ENCODE measurements around a stretch of chr2.

GRCh38 chr2:10810037-10810551 lies 2.5 kb downstream of the PDIA6 start:
- CAGE, long polyA plus RNA, result no peak
- RRBS, result no CpG with 5 or more reads among the region's 6 CpGs

GRCh38 chr2:10880565-10880999 lies 31.2 kb upstream of the KCNF1 start:
- CAGE, long polyA plus RNA, result no peak
- RRBS, result no CpG with 5 or more reads among the region's 14 CpGs

- CAGE, long polyA plus RNA, result no peak
- RRBS, result no CpG with 5 or more reads among the region's 2 CpGs
These were observed 27.0 kb upstream of the KCNF1 start for GRCh38 chr2:10884823-10885077.

DNA sequence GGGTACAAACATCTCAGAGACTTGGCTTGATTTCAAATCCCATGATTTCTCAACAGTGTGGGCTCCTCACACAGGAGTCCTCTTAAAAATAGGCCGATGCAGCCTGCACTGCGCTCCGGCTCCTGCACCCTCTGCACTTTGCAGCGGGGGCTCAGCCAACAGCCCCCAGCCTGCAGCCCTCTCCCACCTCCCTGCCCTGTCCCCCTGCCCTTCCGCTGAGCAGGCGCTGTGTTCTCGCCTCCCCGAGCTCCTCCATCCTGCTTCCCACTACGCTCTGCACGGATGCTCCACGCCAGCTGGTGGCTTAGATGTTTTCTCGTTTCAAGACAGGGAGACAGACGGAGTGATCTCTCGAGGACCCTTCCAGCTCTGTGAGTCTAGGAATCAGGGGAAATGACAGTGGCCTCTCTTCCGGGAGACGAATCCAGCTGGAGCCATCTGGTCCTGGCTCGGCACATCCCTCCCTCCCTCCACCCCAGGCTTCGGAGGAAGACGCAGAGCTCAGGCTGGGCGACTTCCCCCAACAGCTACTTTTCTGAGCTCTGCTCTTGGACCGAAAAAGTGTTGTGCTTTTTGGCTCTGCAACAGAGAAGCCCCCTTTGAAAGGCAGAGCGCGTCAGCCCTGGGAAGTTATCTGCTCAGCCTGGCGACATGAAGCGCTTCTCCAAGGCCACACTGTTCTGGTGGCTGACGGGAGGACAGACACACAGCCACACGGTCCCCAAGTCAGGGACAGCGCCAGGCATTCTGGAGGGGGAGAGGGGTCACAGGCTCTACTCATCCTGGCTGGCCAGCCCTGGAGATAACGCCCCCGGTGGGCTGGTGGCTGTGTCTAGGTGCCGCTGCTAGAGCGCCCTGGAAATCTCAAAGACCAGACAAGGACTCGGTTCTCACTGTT lies 71.6 kb downstream of the KCNF1 start:
- CAGE, long polyA plus RNA, result no peak
- RRBS, result no CpG with 5 or more reads among the region's 33 CpGs

DNA sequence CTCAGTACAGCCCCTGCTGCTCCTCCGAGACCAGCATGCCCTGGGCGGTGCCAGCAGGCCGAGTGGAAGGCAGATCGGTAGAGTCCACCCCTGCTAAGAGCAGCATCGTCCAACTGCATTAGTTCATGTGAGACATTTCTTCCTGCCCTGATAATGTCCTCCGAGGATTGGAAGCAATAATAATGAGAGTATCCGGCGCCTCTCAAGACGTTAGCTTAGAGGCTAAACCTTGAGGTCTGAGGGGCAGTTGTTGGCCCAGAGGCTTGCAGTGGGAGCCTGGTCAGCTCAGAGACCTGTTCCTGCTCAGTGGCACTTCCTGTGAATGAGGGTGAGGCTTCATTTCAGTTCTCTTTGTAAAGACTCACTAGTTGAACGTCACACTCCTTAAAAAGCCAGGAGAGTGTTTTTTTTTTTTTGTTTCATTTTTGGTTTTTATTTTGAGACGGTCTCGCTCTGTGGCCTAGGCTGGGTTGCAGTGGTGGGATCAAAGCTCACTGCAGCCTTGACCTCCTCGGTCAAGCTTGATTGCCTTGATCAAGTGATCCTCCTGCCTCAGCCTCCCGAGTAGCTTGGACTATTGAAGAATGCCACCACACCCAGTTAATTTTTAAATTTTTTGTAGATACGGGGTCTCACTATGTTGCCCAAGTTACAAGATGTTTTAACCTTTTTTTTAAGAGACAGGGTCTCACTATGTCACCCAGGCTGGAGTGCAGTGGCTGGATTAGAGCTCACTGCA lies 5.8 kb downstream of the SLC66A3 start:
- CAGE, long polyA plus RNA, result no peak
- RRBS, result no CpG with 5 or more reads among the region's 15 CpGs

- CAGE, long polyA plus RNA, result start-site peak on the minus strand at chr2:11214880-11215161, 86 and 37 reads in 2 replicates; start-site peak on the minus strand at chr2:11215593-11215636, 35 and 19 reads in 2 replicates
- RRBS, result no CpG with 5 or more reads among the region's 10 CpGs
These were observed 59.8 kb downstream of the SLC66A3 start for GRCh38 chr2:11214627-11215883.

DNA sequence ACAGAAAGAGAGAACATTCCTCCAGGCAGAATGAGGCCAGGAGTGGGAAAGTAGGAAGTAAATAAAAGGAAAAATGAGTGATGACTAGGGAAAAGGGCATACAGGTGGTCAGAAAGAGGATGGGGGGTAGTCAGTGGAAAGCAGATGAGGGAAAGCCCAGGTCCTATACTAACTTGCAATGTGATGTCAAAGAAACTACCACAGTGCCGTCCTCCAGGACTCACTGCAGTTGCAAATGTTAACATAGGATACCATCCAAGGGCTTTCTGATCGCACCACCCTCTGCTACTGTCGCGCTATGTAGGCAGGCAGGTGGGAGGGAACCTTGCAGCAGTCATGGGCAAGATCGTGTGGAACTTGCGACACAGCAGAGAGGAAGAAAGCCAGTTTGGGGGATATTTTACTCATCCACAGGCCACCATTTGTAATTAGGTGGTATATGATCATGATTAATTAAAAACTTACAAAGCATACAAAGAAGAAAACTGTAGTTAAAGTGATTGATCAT lies 8.3 kb upstream of the ROCK2 start:
- CAGE, long polyA plus RNA, result no peak
- RRBS, result no CpG with 5 or more reads among the region's 6 CpGs

DNA sequence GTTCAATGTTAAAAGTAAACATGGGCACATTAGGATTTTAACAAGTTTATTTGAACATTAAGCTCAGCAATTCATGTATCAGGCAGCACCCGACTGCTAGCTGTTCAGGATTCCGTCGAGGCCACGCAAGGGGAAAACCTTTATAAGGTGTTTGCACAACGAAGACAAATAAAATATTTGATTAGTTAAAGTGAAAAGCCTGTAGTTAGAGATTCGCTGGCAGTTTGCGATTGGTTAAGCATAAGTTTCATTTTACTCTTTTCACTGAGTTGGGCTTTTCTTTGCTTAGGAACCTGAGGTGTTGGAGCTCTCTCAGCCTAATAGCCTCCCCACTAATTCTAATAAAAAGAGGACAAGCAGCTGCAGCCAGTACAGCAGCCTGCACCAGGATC lies 43.6 kb upstream of the ROCK2 start:
- CAGE, long polyA plus RNA, result no peak
- RRBS, result no CpG with 5 or more reads among the region's 7 CpGs

DNA sequence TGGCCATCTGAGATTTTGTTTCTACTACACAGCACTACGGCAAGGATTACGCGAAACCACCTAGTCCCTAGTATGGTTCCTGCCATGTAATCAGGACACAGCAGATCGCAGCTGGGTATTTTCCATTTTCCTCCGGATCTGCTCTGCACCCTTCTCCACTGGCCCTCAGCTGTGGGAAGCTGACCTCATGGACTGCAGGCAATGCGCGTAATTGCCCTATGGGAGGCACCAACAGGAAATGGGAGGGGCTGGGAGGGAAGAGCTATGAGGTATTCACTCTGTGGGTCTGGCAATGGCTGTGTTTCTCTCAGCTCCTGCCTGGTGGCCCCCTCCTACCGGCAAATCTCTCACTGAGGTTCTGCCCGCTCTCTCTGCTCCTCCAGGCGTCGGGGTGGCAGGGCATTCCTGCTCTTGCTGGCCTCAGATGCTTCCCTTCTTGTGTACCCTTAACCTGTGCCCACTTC lies 59.3 kb upstream of the ROCK2 start:
- CAGE, long polyA plus RNA, result no peak
- RRBS, result no CpG with 5 or more reads among the region's 11 CpGs

DNA sequence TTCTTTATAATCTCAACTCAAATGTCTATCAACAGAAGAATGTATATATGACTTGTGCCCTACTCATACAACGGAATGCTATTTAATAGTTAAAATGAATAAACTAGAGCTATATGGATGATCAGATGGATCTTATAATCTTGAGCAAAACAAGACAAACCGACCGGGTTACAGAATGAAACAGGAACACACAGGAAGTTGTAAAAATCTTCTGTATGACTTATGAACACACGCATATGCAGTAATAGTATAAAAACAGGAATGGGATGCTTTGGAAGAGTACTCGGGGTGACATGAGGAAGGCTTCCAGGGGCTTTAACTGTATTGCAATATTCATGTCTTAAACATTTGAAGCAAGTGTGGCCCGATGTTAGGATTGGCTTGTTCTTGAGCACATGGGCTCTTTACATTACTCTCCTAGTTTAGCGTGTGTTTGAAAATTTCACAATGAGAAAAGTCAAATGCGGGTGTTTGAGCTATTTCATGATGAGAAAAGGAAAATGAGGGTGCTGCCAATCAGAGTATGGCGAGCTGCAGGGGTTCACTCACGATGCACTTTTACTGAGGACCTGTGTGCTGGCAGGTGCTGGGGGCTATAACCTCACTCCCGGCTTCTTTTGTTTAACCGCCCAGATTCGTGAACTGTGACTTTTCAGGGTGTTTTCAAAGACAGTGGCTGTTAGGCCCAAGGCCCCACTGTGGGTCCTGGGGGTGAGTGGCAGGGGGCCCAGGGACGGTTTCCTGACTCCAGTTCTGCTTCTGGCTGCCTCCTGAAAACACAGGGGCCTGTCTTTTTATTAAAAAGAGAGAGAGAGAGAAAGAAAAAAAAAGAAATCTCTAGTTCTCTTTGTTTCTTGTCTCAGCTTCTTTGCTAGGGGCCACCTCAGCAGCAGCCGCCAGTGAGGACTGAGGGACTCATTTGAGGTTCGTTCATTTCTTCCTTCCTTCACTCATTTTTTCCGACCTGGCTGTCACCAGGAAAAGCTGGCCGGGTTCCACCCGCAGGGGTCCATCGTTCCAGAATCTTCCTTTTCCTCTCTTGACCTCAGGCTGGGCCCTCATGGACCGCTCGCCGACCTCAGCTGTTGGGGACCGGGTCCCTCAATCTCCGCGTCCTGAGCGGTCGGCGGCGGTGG lies 15.2 kb upstream of the E2F6 start:
- CAGE, long polyA plus RNA, result no peak
- RRBS, result 84% methylated on average over 13 of the region's 30 CpGs

- CAGE, long polyA plus RNA, result no peak
- RRBS, result no CpG with 5 or more reads among the region's 7 CpGs
These were observed 6.6 kb downstream of the GREB1 start for GRCh38 chr2:11540339-11540885.

GRCh38 chr2:11697892-11698667 lies 28.1 kb upstream of the NTSR2 start:
- CAGE, long polyA plus RNA, result no peak
- RRBS, result 16% methylated on average over 5 of the region's 25 CpGs

DNA sequence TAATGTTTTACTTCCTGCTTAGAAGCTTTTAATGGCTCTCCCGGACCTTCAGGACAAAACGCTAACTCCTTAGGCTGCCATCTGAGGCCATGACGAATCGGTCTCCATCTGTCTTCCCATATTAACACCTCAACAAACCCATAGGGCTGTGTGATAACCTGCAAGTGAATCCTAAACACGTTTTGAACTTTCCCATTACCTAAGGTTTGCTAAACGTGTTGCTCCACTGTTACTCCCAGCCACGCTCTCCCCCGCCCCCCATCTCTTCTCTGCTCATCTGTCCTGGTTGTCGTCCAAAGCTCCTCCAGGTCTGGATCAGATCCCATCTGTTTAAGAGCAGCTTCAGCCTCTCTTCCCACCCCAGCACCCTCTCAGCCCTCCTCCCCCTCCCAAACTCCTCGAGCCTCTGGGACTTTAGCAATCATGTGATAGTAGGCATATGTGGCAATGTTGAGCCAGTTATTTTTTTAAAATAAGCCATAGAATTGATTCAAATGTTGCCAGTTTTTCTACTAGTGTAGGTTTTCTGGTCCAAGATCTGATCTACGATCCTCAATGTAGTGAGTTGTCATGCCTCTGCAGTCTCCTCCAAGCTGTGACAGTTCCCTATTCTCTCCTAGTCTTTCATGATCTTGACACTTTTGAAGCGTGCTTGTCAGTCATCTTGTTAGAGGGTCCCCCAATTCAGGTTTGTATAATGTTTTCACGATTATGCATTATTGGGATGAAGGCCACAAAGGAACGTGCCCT lies 20.0 kb upstream of the LPIN1 start:
- CAGE, long polyA plus RNA, result no peak
- RRBS, result 19% methylated on average over 1 of the region's 14 CpGs

- CAGE, long polyA plus RNA, result no peak
- RRBS, result no CpG with 5 or more reads among the region's 16 CpGs
These were observed 1.4 kb downstream of the LPIN1 start for GRCh38 chr2:11747688-11748397.

DNA sequence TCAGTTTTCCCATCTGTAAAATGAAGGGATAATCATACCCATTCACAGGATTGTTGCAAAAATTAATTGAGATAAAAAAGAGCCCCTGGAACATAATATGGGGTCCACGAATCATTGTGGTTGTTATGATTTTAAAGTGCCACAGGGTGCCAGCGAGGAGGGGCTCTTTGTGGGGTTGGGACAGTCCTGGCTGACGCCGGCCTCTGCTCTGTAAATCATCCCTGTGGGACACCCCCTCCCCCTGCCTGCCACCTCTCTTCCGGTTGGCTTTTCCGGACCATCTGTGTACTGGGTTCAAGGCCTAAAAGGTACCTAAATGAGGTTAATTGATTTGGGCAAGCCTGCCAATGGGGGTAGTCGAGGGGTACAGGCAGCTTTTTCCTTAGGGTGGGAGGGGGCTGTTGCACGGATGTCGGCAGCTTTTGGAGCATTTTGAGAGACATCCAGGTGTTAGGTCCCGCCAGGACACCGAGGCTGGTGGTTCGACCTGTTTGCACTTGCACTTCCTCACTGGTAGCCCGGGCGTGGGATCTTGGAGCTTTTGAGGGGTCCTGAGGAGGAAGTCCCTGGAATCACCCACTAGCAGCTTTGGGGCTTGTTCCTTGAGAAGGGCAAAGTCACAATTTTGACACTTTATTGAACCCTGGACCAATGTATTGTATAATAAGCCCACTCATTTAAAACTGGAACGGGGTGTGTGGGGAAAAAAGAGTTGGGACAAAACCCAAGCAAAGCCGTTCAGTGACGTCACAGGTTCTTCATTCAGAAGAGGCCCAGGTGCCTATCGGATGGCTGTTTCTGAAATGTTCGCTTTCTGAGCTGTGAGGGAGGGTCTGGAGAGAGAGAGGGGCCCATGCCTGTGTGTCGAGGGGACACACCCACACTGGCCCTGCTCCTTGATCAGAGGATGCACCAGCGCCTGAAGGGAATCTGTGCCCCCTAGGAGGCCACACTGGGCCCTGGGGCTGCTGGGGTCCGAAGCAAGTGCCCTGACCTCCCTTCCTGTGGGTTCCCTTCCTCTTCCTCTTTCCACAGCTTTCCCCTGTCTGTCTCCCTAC lies 2.3 kb downstream of the LPIN1 start:
- CAGE, long polyA plus RNA, result no peak
- RRBS, result 58% methylated on average over 2 of the region's 22 CpGs

GRCh38 chr2:11867035-11867411 lies 120.6 kb downstream of the LPIN1 start:
- CAGE, long polyA plus RNA, result no peak
- RRBS, result no CpG with 5 or more reads among the region's 7 CpGs

GRCh38 chr2:11930545-11930936 lies 184.1 kb downstream of the LPIN1 start:
- CAGE, long polyA plus RNA, result no peak
- RRBS, result no CpG with 5 or more reads among the region's 6 CpGs

DNA sequence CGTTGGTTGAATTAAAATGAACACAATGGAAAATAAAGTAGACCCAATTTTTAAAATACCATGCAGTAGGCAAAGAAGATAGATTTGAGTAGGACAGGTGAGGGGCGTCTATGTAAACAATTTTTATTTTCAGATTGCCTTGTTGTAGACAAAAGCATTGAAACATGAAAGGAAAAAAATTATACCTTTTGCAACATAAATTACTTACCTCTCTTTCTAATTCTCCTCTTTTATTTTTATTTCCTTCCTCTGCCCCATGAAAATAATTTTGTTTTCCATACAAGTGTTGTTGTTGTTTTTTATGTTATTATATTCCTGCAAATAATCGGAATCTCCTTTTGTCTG lies 344.4 kb downstream of the LPIN1 start:
- CAGE, long polyA plus RNA, result no peak
- RRBS, result no CpG with 5 or more reads among the region's 3 CpGs

DNA sequence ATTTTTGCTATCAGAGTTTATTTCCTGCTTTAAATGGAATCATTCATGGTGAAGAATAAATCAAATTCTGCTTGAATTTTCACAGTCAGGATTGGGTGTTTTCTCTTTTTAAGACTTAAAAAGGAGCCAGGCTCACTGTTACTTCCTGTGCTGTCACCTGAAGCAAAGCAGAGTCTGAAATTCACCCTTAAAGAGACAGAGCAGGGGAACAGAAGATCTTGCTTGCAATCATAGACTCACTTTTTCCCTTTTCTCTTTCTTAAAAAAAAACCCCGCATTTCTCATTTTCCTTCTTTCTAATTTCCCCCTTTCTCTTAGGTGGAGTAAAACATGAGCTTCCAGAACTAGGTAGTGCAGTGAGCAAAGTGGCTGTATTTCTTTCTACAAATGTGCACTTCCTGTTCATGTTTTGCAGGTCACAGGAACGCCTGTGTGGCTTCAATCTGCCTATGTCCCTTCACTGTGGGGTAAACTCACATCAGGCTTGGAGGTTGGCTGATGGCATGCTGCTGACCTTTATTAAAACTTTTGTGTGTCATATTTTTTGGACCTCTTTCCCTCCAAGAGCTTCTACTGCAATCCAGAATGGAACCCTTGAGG lies 381.2 kb downstream of the LPIN1 start:
- CAGE, long polyA plus RNA, result no peak
- RRBS, result no CpG with 5 or more reads among the region's 2 CpGs

- CAGE, long polyA plus RNA, result no peak
- RRBS, result no CpG with 5 or more reads among the region's 5 CpGs
These were observed 403.0 kb upstream of the TRIB2 start for GRCh38 chr2:12313593-12314194.